Temporal lobe (tissue), 2 donors: ENCODE results near the genes KRTAP24-1, KRTAP19-3, KRTAP6-1 and SOD1.

GRCh38 chr21:30282821-30283034 is at the start of gene KRTAP24-1:
TSS of gene KRTAP24-1 (minus strand) at chr21:30282950.
- RAMPAGE, long total RNA, result no peak

DNA sequence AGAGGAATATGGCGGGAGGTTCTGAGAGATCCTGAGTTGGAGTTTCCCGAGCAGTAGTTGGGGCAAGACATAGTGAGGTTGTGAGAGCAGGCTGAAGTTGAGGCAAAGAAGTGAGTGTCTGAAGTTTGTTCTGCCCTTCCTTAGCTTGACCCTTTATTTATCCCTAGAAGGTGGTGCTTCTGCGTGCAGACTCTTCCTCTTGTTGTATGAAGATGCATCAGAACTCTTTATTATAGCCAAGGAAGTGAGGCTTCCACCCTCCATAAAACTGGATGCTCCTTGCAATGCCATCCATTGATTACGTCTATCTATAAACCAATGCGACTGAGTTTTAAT is 182 bp downstream of the KRTAP26-1 start:
- RAMPAGE, long total RNA, result no peak

- RAMPAGE, long total RNA, result no peak
Observed at GRCh38 chr21:30491930-30492212, at the start of gene KRTAP19-3. TSS of gene KRTAP19-3 (minus strand) at chr21:30492013.

DNA sequence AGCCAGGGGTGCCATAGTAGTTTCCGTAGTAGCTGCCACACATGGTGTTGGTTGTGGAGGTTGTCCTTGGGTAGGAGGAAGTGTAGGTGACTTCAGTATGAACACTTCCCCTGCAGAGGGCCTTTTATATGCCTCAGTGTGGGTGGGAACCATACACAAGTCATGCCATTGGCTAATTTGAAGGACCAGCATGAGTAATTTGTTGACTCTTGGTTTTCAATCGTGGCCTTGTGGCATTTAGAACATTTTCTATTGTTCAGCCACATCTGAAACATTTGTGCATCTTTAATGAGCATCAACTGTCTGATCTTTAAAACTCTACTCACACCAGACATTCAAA is at the start of gene KRTAP6-1:
KRTAP6-1 (minus strand) TSS at position 69 of the 340 bp plus-strand sequence.
- RAMPAGE, long total RNA, result no peak

DNA sequence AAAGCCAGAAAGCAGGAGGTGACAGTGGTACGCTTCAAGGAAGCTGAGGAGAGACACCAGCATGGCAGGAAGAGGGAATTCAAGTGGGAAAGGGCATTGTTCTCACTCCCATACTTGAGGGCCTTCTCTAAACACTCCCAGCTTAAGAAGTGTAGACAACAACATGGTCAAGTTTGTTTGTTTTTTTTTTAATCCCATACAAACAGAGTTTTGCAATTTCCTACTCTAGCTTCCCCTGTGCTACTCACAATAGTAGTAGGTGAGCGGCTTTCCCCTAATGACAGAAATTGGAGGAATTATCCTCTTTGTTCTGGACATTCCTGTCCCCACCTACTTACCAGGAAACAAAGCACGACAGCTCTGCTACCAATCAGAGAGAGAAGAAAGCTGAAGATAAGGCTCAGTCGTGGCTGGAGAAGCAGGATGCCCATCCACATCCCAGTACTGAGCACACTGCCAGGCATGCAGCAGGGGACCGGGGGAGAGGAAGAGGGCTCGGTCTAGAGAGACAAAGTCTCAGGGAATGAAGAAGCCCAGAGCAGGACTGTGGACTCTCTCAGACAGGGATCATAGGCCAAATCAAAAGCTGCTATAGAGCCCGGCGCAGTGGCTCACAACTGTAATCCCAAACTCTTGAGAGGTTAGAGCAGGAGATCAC is 134.0 kb upstream of the KRTAP19-8 start:
- RAMPAGE, long total RNA, result no peak

GRCh38 chr21:31231248-31231615 is 112.8 kb downstream of the TIAM1 start:
- RAMPAGE, long total RNA, result no peak

DNA sequence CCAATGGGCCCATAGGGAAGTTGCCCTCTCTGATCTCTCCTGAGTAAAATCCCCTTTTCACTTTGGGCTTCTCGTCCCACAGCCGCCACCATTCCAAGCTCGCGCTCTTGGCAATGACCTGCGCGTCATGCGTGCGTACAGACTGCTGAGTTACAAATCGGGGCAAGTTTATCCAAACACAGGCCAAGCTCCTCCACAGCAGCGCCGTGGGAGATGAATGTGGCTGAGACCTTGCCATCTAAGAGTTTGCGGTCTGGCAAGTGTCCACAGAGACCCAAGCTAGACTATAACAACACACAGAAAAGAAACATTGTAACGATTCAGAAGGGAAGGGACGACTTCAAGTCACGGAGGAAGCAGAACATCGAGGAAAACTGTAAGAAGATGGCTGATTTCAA is 116.3 kb upstream of the SOD1 start:
- RAMPAGE, long total RNA, result no peak

DNA sequence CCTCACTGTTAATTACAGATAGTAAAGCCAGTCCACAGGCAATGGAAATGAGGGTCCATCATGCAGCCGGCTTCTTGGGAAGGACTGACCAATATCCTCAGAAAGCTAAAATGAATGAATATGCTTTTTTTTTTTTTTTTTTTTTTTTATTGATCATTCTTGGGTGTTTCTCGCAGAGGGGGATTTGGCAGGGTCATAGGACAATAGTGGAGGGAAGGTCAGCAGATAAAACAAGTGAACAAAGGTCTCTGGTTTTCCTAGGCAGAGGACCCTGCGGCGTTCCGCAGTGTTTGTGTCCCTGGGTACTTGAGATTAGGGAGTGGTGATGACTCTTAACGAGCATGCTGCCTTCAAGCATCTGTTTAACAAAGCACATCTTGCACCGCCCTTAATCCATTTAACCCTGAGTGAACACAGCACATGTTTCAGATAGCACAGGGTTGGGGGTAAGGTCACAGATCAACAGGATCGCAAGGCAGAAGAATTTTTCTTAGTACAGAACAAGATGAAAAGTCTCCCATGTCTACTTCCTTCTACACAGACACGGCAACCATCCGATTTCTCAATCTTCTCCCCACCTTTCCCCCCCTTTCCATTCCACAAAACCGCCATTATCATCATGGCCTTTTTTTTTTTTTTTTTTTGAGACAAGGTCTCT is 75.6 kb upstream of the SOD1 start:
- RAMPAGE, long total RNA, result no peak

DNA sequence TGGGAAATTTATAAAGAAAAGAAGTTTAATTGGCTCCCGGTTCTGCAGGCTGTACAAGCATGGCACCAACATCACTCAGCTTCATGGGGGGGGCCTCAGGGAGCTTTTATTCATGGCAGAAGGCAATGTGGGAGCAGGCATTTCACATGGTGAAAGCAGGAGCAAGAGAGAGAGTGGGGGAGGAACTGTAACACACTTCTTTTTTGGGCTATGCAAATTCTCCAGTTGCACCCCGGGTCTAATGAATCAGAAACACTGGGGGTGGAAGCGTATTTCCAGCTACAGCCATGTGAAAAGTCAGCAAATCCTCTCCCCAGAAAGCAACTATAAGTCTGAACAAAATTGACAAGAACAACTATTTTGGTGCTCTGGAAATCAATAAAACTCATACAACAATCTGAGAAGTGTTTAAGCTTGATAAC is 11.8 kb upstream of the SOD1 start:
- RAMPAGE, long total RNA, result no peak

DNA sequence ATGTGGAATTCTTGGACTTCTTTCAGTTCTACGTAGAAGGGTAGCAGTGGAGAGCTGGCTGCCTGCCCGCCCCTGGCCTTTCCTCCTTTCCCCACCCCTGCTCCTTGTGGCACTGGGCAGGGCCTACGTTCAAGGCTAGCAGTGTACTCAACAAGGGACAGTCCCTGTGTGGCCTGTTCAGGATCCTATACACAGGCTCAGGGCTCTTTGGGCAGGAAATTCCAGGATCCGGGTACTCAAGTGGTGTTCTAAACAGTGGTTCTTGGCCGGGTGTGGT is 2.4 kb upstream of the SOD1 start:
- RAMPAGE, long total RNA, result no peak

DNA sequence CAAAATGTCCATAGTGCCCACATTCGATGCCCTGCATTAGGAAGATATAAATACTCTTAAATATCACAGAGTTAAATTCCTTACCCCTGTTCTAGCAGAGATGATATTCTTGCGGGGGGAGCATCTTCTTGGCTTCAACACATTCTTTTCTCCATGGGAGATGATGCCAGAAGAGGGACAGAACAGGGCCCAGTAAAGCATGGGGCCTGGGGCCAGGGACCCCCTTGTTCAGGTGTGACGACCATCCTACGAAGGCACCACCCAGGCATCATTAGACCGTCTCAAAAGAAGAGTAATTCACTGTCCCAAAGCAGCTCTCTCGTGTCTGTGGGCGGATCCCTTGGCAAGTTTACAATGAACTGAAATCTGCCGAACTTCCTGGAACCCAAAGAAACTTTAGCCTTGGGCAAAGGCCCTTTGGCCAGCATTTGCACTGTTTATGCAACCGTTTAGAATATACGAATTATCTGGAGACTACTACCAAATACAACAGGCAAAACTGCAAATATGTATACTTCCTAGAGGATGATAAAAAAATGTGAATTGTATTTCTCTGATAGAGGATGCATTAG is 1.6 kb upstream of the SOD1 start:
- RAMPAGE, long total RNA, result no peak

- RAMPAGE, long total RNA, result start-site peak on the plus strand at chr21:31659637-31659738, 4,137 and 1,179 reads in 2 replicates
Observed at GRCh38 chr21:31659162-31659883, at the start of gene SOD1. TSS of gene SOD1 (plus strand) at chr21:31659693.

- RAMPAGE, long total RNA, result no peak
Observed at GRCh38 chr21:31673633-31674854, 14.6 kb downstream of the SOD1 start.

DNA sequence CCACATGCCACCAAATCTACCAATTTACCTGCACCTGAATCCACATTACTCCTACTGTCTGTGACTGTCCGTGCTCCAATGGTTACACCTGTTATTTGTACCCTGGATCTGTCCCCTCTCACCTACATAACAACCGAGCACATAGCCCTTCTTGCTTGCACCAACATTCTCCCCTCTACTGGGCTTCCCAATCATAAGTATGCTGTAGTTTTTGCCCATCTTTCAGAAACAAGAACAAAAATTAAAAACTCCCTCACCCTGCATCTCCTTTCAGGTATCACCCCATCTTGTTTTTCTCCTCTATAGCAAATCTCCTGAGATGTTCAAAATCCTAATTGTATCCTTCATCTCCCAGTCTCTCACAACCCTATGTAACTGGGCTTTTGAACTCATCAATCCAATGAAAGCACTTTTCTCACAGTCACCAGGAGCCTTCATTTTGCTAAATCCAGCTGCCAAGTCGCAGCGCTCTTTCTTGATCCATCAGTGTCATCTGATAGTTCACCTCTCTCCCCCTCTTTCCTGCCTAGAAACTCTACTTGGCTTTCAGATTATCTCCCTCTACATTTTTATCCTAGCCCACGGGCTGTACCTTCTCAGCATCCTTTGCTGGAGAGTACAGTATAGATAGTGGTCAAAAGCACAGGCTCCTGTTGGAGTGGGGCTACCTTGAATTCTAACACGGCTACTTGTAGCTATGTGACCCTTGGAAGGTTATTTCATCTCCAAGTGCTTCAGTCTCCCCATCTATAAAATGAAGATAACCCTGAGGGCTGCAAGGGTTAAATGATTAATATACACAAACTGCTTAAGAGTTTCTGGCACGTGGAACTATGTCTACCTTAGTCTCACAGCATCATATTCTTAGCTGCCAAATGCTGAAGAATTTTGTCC is 17.9 kb downstream of the SOD1 start:
- RAMPAGE, long total RNA, result no peak

- RAMPAGE, long total RNA, result no peak
Observed at GRCh38 chr21:31701563-31702023, 30.3 kb downstream of the SCAF4 start.

DNA sequence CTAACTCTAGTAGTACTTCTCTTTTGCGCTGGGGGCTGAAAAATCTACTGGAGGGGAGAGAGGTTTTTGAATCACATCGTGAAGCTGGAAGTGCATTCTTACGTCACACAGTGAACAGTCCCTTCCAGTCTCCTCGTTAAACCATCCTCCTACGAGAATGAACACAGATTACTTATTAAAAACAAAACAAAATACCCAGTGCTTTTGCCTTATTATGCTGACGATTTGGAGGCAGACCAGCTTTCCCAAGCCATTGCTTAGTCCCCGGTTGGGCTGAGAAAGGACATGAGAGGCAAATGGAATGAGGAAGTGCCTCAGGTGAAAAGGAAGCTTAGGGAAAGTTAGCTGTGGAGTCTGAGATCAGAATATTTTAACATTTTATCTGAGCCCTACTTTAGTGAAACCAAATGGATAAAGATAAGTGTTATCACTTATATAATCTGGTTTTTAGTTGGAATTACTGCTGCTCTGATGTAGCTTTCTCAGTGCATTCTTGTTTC is 16.2 kb downstream of the HUNK start:
- RAMPAGE, long total RNA, result no peak

DNA sequence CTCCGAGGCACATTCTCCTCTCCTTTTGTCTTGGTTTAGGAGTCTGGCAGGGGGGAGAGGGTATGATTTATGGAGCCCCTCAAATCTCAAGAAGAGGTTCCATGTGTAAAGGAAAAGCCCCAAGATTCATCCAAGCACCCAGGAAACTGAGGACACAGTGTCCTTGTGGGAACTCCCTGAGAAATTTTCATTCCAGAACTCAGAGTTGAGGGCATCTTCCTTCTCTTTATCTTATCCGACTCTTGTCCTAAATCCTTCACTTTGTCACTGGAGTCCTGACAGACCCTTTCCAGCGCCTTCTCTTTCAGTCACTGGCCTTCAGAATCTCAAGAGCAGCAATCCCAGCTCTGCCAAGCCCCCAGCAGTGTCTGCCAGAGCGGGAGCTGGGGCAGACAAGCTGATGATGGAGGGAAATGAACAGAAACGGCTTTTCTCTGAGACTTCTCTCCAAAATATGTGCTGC is 32.4 kb downstream of the MIS18A start:
- RAMPAGE, long total RNA, result no peak

DNA sequence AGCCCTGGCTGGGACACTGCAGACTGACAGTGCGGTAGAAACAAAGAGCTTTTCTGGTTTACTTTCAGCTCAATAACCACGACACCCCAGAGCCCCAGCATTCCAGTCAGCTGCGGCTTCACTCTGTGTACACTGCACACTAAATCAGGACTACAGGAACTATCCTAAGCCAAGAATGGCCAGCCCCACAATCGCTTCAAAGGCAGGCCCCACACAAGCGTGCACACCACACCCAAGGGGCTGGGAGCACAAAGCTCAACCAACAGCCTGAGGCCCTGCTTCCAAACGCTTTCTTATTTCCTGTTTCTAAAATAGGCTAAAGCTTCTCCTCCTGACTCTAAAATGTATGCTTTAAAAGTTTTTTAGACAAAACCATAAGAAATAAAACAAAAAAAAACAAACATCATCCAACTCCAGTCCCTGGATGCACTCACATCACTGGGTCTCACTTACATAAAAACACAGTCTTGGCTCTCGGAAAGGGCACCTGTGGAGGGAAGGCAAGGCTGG is 28.4 kb downstream of the URB1 start:
- RAMPAGE, long total RNA, result no peak

DNA sequence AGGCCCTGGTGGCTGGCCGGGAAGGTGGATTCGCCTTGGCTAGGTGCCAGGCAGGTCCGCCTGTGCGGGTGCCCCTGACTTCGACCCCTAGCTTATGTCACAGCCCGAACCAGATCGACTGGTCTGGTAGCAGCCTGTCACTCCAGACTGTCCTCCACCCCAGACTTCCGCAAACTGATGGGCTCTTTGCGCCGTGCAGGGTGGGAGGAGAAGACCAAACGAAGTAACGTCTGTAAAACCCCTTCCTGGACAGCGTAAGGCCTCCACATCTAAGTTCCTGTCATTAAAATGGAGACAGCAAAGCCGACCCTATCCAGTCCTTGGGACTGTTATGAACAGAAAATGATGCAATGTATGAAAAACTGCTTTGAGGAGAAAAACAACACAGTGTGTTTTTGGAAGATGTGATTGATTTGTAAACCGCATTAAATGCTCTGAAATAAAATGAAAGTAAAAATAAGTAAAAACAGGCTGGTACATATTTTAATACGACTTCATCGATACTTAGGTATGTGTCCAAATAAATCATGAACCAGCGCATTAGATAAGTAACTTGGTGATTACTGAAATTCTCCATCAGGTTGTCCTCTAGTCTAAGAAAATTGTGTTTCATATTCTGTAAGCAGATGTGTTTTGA is 800 bp upstream of the URB1 start:
- RAMPAGE, long total RNA, result no peak

DNA sequence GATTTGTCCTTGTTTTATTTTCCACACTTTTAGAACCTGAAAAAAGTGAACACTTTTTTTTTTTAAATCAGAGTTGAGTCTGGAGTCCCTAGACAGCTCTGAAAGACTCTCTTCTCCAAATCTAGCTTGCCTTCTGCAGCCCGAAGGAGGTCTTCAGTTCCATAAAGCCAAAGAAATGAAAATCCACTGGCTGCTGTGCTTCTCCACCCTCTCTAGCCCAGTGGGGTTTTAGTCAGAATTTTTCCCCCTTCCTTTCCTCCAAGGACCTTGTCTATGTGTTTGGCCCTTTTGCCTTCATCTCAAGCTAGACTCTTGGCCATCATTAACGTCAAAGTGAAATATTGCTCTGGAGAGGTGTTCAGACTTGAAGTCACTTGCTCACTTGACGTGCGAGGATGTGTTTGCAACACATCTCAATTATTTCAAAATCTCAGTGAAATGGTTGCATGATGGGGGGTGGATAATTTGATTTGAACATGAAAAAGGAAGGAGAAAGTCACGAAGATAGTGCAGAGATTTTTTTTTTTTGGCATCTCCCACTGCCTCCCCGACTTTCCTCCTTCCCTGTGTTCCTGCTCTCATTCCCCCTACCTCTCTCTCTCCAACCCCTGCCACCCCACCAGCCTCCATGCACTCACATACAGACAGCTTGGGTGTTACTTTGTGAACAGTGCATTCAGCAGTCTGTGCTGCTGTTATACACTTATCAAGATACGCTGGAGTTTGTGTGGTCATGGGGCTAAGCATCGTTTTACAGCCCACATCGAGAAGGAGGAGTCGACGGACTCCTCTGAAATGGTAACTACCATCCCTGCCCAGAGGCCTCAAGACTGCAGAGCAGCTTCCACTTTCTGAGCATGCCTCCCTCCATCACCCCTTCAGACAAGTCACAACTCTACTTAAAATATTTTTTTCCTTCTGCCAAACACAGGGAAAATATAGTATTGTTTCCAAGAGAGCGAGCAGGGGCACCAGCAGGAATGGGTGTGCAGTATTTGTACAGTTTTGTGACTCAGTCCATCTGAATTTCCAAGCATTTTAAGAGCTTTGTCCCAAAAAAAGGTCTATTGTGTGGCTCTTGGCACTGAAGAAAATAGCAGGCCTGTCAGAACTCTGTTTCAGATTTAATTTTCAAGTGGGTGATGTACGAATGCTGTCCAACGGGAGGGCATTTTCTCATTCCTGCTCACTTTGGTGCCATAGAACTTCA is 13.8 kb downstream of the EVA1C start:
- RAMPAGE, long total RNA, result no peak